OCI-LY7 (cell line): Measurements from ENCODE around the genes BNC2 and ACER2.

DNA sequence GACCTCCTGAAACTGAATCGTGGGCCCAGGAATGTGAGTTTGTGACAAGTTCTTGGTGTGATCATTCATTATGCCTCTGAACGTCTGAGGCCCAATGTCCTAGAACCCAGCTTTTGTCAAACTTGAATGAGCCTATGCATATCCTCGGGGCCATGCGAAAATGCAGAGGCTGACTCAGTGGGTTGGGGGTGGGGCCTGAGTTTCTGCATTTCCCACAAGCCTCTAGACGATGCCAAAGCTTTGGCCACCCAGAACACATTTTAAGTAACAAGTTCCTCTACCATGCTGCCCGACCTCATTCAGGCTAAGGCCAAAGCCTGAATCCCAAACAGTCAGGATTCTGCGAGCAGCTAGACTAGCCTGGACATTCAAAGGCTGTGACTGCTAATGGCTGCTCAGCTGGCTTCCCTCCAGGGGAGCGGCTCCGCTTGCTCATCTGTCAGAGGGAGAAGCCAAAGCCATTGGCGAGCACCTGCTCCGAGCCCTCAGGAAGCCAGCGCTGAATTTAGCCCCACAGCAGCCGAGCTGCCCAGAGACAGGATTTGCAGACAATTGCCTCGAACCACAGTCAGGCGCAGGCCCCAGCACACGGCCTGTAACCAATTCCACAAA, 177.6 kb downstream of the ZDHHC21 start:
- PRO-cap = no peak
- RAMPAGE, long total RNA = no peak

DNA sequence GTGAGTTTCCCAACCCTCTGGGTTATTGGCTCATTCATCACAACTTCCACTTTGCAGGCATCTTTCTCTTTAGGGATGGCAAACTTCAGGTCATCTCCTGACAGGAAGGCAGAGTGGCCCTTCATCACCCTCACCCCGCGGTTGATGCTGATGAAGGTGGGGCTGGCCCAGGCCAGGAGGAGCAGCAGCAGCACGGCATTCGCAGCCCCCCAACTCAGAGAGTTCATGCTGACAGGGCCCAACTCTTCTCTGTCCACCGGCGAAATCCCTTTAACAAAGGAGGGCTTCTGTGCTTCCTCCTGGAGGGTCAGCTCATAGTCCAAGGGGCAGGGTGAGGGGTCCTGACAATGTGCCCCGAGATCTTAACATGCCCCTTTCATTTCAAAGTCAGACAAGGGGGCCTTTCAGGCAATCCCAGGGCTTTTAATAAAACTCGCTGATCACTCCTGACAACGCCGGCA, 41.4 kb downstream of the FREM1 start:
- PRO-cap = no peak
- RAMPAGE, long total RNA = no peak

DNA sequence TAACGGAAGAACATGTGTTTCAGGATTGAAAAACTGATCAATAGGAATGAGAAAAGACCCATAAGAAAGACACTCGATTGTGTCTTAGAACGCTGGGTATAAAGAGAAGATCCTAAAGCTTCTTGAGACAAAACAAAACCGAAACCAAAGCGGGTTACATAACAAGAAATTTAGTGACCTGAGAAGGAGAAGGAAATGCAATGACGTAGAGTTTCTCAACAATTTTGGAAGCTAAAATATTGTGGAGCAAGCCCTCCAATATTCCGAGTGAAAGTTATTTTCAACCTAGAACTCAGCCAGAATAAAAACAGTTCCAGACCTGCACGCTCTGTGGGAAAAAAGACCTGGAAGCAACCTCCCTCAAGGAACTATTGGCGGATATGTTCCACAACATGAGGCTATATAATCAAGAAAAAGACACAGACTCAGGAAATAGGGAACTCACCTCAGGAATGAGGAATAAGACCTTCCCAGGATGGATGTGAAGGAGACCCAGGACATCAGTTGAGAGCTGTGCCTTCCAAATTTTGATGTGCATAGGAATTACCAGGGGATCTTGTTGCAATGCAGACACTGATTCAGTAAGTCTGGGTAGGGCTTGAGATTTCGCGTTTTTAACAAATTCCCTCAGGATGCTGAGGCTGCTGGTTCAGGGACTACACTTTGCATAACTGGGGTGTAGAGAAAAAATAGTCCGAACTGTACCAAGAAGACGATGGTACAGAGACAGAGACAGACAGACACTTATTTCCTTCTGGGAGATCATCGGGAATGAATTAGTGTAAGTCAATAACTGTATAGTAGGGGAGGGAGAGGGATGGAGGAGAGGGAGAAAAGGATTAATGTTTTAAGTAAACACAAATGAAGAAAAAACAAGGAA, 82.1 kb upstream of the FREM1 start:
- PRO-cap = no peak
- RAMPAGE, long total RNA = no peak

GRCh38 chr9:15290610-15291341, 16.2 kb downstream of the TTC39B start:
- PRO-cap = no peak
- RAMPAGE, long total RNA = no peak

DNA sequence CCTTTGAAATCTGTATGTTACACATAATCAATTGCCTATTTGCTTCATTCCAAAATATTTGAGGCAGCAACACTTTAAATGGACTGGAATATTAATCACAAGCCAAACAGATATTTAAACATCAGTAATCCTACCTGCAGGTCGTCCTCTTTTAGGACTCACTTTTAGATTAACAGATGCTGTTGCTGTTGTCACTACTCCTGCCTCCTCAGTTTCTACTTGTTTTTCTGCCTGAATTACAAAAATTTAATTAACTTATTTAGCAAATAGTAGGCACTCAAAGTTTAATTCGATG, 31.4 kb downstream of the PSIP1 start:
- PRO-cap = no peak
- RAMPAGE, long total RNA = no peak

DNA sequence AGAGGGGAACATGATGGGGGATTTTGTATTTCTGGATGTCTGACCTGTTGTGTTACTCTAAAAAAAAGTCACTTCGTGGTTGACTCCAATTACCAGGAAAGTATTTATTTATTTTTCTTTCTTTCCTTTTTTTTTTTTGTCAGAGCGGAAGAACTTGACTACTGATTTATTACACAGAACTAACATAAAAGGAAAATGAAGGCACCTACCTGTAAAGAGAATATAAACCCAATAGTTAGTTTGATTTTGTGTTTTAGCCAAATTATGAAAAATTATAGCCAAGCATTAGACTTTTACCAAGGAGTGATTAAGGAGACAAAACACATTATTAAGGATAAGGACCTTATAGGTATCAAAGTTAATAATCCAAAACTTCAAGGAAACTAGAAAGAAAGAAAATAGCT, 20.3 kb upstream of the PSIP1 start:
- PRO-cap = no peak
- RAMPAGE, long total RNA = no peak

DNA sequence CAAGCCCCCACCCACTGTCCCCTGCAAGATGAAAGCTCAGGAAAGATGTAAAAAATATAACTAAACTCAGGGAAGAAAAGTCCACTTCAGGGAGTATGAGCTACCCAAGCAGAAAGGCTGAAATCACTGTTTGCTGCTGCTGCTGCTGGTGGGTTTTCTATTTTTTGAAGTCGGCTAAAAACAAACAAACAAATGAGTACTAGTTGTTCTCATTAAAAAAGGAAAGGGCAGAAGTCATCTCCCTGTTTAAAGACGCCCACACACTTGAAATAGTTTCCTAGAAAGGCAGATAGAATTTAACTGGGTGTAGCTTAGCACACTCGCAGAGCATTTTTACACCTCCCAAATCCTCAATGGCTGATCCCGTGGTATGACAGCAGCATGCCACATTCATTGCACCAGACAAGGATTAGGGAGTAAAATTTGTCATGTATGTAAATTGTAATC, 602.6 kb downstream of the BNC2 start:
- PRO-cap = no peak
- RAMPAGE, long total RNA = no peak

GRCh38 chr9:16704651-16705736, 165.5 kb downstream of the BNC2 start:
- PRO-cap = no peak
- RAMPAGE, long total RNA = no peak

DNA sequence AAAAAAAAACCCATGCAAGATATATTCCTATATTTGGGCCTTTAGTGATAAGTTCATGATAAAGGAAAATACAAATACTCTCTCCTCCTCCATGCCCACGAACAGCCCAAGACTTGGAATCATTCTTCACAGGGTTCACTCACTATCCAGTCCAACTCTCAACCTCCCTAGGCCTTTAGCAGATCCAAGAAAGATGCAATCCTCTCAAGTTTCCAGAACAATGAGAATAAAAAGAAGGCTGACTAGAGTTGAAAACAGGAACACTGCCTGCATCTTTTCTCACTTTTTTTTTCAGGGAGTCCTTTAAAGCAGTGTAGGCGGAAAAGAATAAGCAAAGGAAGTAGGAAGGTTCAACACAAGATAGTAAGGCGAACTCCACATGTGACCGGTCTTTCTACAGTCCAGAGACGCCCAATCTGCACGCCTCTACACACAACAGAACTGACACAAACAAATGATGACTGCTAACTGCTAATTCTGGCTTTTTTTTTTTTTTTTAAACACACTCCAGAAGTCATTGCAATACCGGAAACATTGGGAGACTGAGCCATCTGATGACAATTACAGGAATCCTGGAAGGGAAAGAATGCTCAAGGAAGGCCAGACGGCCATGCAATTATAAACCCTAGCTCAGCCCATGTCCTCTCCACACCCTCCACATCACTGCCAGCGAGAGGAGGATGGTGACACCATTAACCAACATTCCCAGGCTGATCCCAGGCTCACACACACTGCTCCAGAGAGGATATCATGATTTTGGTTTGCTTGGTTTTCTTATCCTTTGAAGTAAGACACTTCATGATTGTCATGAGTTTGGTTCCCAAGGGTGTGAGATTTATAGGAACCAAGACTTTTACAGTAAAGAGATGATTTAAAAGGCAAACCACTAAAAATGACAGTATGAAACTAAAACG, 75.3 kb downstream of the BNC2 start:
- PRO-cap = no peak
- RAMPAGE, long total RNA = no peak

DNA sequence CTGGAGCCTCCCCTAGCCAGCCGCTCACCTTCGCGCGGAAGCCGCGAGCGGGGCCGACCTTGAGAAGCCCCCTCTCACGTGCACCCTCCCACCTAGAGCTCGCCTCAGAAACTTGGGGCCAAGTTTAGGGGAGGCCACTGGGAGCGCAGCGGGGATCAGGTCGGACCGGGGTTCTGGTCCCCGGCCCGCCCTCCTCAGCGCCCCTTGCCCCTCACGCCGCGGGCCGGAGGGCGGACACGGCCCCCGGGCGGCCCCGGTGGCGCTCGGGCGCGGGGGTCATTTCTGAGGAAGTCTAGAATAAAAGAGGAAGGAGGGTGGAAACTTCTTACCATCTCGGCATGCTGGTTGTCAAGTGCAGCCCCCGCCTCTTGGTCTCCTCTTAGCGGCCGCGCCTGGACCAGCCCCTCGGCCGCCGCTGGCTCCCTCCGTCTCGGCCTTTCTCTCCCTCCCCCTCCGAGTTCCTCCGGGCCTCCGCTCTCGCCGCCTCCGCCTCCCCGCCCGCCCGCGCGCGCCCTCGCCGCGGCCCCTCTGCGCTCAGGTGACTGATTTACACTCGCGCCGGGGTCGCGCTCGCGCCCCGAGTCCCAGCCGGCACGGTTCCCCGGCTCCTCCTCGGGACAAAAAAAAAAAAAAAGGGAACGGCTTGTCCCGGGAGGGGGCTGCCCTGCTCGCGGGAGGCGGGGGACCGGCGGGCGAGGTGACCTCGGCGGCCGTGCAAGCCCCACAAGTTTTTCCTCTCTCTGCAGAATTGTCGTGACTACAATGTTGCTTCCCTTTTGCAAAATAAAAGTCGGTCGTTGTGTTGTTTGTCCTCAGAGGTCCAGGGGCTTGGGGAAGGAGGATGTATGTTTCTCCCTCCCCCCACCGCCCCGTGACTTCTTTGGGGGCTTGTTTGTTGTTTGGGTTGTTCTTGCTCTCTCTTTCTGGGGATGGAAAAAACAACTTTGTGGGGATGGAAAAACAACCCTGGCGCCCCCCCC, at the start of gene BNC2:
Gene BNC2, minus strand, starts transcription at position 354 of the 980 bp plus-strand sequence.
- PRO-cap = no peak
- RAMPAGE, long total RNA = no peak

GRCh38 chr9:17134355-17134747, 489 bp upstream of the CNTLN start:
- PRO-cap = no peak
- RAMPAGE, long total RNA = no peak

GRCh38 chr9:17317173-17317824, 182.5 kb downstream of the CNTLN start:
- PRO-cap = no peak
- RAMPAGE, long total RNA = no peak

- PRO-cap = no peak
- RAMPAGE, long total RNA = no peak
Measured at GRCh38 chr9:17905518-17906044, 326.7 kb downstream of the SH3GL2 start.

DNA sequence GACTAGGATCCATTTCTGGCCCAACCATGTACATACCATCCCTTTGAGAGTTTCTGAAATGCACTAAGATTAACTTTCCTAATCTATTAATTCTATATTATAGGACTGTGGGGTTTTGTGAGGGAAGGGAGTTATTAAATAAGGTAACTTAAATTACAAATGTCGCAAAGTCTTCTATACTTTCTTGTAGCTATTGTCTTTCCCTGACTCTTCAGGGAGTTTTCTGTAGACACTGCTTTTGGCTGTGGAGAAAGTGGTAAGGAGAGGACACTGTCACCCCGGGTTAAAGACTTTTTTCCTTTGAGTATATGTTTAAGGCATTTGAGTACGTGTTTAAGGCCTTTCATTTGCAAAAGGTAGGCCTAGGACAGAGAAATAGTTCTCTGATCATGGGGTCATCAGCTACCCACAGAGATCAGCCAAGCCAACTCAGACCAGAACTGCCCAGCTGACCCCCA, 90.9 kb upstream of the ADAMTSL1 start:
- PRO-cap = no peak
- RAMPAGE, long total RNA = no peak

DNA sequence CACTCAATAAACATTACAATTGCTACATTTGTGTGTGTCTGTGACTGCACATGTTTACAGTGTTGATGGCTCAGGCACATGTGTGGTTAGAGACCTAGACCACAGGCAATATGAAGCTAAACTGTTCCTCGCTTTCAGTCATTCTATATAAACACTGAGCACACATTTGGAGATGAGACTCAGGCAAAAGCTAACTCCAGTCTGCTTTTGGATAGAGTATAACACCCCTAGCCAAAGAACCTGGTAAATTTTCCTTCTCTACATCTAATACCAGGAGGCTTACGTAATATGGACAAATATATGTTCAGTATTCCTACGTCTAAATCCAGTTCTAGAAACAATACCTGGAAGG, 247.6 kb downstream of the SAXO1 start:
- PRO-cap = no peak
- RAMPAGE, long total RNA = no peak

GRCh38 chr9:19019878-19020175, 13.2 kb downstream of the SAXO1 start:
- PRO-cap = no peak
- RAMPAGE, long total RNA = no peak

DNA sequence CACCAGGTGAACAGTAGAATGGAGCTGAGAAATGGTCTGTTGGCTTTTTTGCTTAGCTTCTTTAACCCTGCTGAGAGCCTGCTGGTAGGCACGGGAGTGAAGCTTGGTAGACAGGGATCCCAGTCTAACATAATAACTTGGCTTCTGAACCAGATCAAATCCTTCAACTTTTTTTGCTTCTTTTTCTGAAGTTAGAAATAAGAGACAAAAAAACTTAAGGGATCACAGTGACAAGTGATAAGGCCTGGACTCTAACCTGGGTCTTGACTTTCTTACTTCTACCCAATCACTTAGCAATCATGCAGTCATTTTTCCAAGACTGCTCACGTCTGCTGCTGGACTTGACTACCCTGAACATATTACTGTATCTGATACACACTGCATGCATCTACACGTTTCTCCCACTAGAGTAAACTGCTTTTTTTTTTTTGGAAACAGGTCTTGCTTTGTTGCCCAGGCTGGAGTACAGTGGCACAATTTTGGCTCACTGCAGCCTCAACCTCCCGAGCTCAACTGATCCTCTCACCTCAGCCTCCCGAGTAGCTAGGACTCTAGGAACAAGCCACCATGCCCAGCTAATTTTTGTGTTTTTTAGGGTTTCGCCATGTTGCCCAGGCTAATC, 7.5 kb downstream of the PLIN2 start:
- PRO-cap = no peak
- RAMPAGE, long total RNA = no peak

- PRO-cap = no peak
- RAMPAGE, long total RNA = no peak
Measured at GRCh38 chr9:19404283-19404841, 4.4 kb upstream of the ACER2 start.

GRCh38 chr9:19408610-19409666, at the start of gene ACER2:
Gene ACER2 (plus strand): TSS chr9:19409009.
- PRO-cap = bidirectional peak, plus-strand start at chr9:19409012, minus-strand start at chr9:19408774; unidirectional peak, minus-strand start at chr9:19409621
- RAMPAGE, long total RNA = no peak

DNA sequence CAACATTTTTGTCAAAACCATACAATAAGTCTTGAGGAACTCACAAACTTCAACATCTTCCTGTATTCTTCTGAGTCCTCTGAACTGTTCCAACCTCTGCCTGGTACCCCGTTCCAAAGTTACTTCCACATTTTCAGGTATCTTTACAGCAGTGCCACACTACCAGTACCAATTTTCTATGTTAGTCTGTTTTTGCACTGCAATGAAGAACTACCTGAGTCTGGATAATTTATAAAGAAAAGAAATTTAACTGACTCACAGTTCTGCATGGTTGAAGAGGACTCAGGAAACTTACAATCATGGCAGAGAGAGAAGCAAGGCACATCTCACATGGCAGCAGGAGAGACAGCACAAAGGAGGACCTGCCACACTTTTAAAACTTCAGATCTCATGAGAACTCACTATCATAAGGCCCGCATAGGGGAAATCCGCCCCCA, 81.1 kb downstream of the MLLT3 start:
- PRO-cap = no peak
- RAMPAGE, long total RNA = no peak